AG04450 (cell line): ENCODE data around the genes APOM and C6orf47.

DNA sequence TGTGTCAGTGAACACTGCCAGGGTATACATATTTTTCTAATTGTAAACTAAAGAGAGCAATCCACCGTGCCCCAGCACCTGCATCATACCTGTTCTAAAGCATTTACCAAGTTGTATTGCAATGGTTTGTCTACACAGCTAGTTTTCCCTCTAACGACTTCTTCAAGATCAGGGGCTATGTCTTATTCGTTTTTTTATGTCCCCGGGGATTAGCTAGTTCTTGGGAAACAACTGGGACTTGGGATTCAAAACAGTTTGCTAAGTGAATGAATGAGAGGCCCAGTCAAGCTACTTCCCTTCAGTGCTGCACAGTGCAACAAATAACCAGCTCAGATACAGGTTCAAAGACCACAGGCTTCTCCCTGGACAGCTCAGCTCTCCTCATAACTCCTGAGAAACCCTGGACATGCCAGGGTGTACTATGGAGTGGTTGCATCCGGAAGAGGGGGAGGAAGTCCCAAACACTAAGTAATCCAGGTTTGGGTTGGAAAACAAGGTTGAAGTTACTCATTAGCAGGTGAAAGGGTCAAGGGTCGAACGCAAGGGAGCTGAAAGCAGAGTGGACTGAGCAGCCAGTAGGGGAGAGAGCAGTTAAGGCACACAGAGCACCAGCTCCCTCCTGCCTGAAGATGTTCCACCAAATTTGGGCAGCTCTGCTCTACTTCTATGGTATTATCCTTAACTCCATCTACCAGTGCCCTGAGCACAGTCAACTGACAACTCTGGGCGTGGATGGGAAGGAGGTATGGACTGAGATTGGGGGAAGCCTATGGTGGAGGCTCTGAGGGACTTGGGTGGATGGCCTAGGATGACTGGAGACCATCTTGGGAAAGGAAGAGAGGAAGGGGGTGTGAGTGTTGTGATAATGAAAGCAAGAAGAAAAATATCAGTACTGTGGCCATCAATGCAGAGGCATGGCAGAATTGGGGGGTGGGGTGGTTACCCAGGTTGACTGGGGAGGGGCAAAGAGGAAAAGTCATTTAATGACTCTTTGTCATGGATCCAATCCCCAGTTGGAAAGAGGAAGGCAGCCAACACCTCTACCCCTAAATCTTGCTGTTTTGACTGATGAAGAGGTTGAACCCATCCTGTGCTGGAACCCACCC is at the start of gene APOM:
Gene APOM, plus strand, starts transcription at position 557 of the 1,106 bp plus-strand sequence.
- CAGE, long polyA plus RNA = no peak
- RRBS = no CpG with 5 or more reads among the region's 8 CpGs

- CAGE, long polyA plus RNA = start-site peak on the minus strand at chr6:31660734-31660757, 25 and 36 reads in 2 replicates
- RRBS = 2% methylated on average over 19 of the region's 41 CpGs
These were observed at the start of gene C6orf47 for GRCh38 chr6:31660660-31661319. C6orf47 (minus strand) TSS chr6:31660778.

- CAGE, long polyA plus RNA = no peak
- RRBS = no CpG with 5 or more reads among the region's 9 CpGs
These were observed 1.3 kb upstream of the LY6G6D start for GRCh38 chr6:31713691-31714384.

- CAGE, long polyA plus RNA = no peak
- RRBS = no CpG with 5 or more reads among the region's 7 CpGs
These were observed 1.5 kb downstream of the LY6G6C start for GRCh38 chr6:31719901-31720572.

DNA sequence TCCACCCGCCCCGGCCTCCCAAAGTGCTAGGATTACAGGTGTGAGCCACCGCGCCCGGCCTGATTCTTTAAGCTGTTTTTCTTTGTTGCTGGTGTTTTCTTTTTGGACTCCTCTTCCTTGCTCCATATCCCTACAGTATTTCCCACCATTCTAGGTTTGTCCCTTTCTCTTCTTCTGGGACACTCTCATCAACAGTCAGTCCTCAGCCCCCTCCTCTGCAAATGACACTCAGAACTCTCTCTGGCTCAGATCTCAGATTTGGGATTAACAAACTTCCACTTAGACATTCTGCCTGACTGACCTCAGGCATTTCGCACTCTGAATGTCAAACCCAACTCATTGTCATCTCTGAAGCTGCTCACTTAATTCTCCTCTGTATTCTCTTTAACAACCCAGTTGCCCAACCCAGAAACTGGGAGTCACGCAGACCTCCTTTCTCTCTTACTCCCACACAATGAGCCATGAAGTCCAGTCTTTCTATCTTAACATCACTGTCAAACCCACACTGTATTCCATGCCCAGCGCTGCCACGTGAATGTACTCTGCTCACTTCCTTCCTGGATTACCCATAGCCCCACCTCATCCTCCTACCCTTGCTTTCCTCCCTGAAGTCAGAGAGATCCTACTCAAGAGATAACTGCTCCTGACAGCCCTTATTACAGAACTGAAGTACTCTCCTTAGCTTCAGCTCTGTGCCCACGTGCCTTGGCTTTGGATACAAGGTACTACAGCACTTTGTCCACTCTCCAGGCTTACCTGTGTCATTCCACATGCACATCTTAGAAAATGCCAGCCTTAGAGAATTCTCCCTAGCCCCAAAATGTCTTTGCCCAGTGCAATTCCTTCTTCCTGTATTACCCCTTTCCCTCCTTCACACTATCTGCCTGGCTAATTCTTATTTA is 2.6 kb downstream of the MPIG6B start:
- CAGE, long polyA plus RNA = no peak
- RRBS = no CpG with 5 or more reads among the region's 10 CpGs

DNA sequence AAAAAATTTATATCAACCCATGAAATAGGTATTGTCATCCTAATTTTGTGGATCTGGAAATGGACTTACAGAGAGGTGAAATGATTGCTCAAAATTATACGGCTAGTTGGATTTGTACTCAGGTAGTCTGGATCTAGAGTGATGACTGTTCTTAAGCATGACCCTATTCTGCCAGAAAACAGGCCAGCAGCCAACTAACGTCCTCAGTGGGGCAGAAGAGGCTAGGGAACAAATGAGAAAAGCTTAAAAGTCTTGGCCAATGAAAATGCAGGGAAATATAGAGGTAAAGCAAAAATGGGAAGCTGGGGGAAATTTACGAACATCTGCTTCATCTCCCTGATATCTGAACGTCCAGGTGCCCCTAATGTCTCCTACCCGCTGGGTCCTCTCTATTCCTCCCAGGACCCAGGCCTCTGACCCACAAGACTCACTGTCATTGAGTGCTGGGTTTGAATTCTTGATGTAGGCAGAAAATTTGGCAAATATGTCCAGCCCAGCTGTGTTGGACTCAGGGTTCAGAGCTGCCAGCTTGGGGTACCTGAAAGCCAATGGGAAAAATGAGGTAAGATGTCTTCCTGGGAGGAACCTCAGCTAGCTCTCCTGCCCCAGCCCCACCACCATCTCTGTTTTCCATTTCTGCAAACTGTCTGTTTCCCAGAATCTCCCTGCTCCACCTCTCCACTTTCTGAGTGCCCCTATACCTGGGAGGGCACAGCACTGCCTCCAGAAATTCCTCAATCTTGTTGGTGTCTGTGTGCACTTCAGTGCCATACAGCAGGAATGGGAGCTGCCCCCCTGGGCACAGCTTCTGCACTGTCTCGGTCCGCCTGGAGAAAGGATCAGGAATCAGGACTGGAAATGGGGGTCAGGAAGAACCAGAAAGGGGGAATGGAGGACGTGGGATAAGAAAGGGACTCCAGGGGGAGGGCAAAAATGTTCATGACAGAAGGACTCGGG is 2.9 kb downstream of the CLIC1 start:
- CAGE, long polyA plus RNA = no peak
- RRBS = no CpG with 5 or more reads among the region's 9 CpGs

DNA sequence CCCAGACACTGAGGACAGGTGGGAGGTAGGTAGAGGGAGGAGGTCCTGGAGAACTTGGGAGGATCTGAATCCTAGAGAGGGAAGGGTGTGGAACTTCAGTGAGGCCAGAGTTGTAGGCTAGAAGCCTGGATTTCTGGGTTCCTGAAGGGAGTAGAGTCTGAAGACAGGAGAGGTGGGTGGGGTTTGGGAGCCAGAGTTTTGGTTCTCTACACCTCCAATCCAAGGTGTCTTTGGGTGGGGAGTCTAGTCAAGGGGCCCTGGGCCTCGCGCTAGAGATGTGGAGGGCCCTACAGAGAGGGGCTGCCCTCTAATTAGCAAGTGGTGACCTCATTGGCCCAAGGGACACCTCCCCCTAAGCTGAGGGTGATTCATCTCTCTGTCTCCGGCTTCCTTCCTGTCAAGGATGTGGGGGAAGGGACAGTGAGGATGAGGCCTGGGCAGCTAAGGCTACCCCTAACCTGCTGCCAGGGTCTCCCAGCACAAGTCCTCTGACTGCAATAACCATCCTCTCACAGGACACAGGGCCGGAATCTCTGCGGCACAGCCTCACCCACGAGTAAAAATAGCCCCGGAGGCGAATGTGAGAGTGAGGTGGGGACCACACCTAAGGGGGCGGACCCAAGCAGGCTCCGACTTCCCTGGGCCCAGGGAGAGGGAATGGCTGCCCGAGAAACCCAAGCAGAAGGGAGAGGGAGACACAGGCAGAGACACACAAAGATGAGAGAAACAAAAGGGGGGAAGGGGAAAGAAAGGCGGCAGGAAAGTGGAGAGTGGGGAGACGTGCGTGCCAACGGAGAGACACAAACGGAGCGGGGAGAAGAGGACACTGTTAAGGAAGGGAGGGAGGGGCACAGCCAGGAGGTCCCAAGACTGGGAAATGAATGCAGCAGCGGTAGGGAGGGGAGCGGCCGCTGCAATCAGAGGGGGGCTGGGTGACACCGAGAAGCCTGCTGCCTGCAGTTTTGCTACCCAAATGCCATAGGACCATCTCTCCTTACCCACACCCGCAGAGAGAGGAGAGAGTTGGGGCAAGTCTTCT is 1.5 kb downstream of the CLIC1 start:
- CAGE, long polyA plus RNA = no peak
- RRBS = no CpG with 5 or more reads among the region's 22 CpGs

DNA sequence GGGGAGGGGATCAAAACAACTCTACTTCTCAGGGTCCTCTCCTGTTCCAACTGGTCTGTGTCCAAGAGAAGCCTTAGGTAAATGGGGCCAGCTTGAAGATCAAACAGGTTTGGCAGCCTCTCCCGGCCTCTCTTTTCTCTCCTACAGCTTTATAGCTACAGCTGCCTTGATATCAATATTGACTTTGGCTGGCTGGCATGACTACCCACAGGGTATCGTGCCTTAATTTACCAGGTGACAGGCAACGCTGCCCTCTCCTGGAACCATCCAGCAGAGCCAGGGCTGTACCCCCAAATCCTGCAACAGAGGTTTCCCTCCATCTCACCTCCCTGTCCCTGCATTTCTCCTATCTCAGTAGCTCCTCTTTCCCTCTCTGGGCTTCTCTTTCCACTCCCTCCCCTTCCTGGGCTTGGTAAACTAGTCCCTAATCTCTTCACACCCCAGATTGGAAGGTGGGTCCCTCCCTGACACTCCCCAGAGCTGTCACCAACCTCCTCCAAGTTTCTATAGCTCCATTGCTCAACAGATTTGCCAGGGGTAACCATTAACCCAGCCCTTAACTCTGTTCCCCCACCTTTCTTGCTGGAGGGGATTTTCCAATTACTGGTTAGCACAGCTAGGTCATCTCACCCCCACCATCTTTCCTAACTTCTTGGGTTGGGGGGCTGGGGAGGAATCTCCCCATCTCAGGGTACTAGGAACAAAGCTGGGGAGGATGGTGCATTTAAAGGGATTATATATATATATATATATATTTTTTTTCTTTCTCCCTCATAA is 1.3 kb upstream of the MSH5 start:
- CAGE, long polyA plus RNA = no peak
- RRBS = no CpG with 5 or more reads among the region's 3 CpGs

DNA sequence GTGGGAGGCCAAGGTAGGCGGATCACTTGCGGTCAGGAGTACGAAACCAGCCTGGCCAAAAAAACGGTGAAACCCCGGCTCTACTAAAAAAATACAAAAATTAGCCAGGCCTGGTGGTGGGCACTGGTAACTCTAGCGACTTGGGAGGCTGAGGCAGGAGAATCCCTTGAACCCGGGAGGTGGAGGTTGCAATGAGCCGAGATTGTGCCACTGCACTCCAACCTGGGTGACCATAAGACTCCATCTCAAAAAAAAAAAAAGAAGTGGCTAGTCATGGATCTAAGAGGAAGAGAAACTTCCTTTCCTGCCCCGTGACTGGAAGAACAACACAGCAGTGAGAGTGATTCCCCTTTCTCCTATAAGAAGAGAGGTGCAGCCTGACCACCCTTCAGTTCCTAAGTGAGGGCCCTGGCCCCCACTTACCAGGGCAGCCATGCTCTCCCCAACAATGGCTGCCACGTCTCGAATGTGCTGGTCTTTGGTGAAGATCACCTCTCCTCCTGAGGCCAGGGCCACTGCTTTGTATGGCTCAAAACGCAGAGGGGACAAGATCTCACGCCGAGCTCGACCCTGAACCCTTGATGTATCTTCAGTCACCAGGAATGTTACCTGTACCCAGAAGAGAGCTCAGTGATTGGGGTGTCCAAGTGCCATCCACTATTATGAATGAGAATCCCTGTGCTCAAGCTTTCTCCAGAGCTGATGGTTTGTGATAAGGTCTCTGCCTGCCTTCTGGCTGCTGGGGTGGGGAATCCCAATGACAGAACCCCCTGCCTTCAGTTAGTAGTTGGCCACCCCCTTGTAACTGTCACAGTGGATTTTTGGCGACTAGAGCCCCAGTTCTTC is 6.4 kb downstream of the SAPCD1 start:
- CAGE, long polyA plus RNA = no peak
- RRBS = 97% methylated on average over 1 of the region's 16 CpGs

DNA sequence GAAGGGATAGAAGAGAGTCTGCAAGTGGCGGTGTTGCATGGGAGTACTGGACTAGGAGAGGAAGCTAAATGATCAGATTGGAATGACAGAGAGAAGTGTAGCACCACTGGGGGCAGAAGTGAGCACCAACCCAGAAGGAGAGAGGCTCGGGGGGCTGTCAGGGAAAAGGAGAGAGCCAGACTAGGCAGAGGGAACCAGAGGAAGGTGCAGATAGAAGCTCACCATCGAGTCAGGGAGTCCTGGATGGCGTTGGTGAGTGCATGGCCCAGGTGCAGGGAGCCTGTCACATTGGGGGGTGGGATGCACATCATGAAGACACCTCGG is 4.2 kb downstream of the VARS1 start:
- CAGE, long polyA plus RNA = no peak
- RRBS = no CpG with 5 or more reads among the region's 5 CpGs

- CAGE, long polyA plus RNA = no peak
- RRBS = no CpG with 5 or more reads among the region's 10 CpGs
These were observed 468 bp downstream of the HSPA1L start for GRCh38 chr6:31814682-31814948.

GRCh38 chr6:31870407-31871688 is 7.9 kb downstream of the SLC44A4 start:
- CAGE, long polyA plus RNA = no peak
- RRBS = 74% methylated on average over 4 of the region's 28 CpGs

DNA sequence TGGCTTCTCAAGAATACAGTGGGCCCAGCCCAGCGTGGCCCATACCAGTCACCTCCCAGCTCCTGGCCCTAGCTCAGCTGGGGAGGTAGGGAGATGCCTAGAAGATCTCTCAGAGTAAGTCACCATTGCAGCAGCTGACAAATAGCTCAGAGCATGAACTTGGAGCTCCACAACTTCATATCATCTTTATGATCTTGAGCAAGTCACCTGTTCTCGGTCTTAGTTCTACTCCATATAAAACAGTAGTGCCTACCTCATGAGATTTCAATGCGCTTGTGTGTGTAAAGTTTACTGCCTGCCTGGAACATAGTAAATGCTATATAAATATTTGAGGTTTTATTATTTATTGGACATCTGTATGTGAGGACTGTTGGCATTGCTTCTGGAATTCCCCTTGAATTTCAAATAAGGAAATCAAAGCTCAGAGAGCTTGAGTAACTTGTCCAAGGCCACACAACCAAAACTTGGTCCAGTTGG is 3.7 kb downstream of the SLC44A4 start:
- CAGE, long polyA plus RNA = no peak
- RRBS = no CpG with 5 or more reads among the region's 3 CpGs

DNA sequence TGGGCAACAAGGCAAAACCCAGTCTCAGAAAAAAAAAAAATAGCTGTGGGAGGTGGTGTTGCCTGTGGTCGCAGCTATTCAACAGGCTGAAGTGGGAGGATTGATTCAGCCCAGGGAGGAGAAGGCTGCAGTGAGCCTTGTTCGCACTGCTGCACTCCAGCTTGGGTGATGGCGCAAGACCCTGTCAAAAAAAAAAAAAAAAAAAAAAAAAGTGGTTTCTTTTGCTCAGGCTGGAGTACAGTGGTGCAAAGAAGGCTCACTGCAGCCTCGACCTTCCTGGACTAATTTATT is 5.5 kb upstream of the ZBTB12 start:
- CAGE, long polyA plus RNA = no peak
- RRBS = no CpG with 5 or more reads among the region's 4 CpGs

DNA sequence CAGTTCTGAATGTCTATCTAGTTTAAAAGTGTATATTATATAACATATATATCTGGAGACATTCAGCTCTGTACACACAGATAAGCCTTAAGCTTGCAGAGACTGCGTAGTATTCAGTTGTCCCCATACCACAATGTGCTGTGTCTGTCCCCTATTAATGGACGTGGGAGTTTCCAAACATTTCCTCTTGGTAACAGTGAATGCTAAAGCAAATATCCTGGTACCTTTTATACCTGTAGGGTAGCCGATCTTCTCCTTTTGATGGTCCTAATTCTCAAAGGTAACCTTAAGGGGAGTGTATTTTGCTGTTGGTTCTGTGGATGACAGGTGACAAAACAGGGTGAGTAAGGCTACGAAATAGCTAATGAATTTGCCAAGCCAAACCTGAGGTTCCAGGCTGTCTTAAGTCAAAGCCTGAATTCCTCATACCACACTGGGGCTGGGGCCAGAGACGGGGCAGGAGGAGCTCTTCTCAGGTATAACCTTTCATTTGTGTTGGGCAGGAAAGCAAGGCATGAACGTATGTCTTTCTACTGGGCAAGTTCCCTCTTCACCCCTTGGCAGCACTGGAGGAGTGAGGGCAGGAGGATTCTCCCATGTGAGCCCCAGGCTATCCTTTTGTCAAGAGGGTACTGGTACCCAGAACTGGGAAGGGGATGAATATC is 7.7 kb upstream of the C2 start:
- CAGE, long polyA plus RNA = no peak
- RRBS = no CpG with 5 or more reads among the region's 6 CpGs

GRCh38 chr6:31968753-31969375 is 3.1 kb downstream of the DXO start:
- CAGE, long polyA plus RNA = no peak
- RRBS = 93% methylated on average over 2 of the region's 11 CpGs

- CAGE, long polyA plus RNA = no peak
- RRBS = no CpG with 5 or more reads among the region's 34 CpGs
These were observed 3.7 kb upstream of the C4B start for GRCh38 chr6:32010700-32011500.

DNA sequence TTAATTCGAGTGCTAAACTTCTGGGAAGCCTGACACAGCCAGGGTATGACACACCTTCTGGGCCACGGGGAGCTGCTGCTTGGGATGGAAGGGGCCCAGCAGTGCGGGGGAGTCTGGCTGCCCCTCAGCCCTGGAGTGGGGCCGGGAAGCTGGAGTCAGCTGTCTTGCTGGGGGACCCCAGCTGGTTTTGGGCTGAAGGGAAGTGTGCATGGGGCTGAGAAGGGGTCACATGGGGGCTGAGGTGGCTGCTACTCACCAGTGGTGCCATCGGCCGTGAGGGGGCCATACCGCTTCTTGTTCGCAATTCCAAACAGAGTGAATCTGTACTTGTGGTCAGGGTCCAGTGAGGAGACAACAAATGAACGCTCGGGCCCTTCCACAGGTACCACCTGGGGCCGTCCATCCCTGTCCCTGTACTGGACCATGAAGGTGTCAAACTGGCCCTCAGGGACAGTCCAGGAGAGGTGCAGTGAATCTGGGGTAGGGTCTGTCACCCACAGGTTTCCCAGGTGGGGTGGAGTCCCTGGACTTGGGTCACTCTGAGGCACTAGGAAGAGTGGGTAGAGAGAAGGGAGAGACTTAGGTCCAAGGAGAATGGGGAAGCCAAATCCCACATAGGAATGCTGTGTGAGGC is 27.2 kb downstream of the TNXB start:
- CAGE, long polyA plus RNA = no peak
- RRBS = no CpG with 5 or more reads among the region's 11 CpGs

DNA sequence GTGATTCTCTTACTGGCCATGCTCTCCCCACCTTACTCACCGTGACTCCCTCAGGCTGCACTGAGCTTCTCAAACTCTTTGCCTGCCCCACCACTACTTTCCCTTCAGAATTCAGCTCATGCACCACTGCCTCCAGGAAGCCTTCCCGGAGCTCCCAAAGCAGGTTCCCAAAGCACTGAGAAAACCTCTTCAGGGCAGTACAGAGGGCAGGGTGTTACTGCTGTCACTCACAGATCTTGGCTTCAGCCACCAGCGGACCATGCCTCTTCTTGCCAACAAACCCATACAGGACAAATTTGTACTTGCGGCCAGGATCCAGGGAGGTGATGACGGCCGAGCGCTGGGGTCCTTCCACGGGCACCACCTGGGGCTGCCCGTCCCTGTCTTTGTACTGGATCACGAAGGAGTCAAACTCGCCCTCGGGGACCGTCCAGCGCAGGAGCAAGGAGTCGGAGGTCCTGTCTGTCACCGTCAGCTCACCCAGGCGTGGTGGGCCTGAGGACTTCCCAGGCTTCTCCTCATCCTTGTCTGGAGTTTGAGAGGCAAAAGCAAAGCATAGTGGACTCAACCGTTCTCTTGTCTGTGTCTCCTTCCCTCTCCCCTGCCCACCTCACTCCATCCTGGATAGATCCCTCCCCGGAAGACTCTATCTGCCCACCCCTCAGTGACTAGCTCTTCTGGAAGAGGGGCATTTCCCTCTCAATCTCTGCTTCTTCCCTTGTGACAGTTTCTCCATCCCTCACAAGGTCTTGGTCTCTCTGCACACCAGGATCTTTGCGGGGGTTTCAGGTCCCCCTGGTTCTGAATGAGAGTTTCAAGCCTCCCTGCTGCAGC is 24.7 kb downstream of the TNXB start:
- CAGE, long polyA plus RNA = no peak
- RRBS = no CpG with 5 or more reads among the region's 20 CpGs

DNA sequence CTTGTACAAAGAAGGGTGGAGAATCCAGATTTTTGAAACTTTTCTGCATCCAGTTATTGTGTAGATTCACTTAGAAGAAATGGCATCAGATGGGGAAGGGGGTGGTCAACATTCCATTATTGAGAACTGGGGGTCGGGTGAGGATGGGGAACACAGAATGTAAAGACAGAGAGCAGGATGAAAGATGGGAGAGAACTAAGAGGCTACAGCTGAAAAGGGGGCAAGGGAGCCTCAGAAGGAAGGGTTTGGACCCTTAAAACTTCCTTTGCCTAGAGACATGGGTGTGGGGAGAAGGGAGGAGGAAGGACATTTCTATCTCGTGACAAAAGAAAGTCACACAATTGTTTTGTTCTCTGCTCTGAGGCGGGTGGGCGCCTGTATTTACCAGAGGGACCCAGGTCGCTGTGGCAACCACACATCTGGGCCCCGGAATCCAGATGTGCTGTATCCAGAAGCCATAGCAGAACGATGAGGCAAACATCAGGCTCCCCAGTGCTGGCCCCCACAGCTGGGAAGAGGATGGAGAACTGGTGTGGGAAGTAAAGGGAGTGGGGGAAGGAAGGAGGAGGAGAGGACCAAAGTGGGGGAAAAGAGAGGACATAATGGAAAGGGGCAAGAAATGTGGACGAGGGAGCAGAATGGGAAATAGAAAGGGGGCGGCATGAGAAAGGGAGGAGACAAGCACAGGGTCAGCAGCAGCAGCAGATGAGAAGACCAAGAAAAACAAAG is 3.2 kb upstream of the TNXB start:
- CAGE, long polyA plus RNA = no peak
- RRBS = no CpG with 5 or more reads among the region's 9 CpGs